ENCODE measurements around the genes CCL3L3, TBC1D3H, GGNBP2 and LHX1.

DNA sequence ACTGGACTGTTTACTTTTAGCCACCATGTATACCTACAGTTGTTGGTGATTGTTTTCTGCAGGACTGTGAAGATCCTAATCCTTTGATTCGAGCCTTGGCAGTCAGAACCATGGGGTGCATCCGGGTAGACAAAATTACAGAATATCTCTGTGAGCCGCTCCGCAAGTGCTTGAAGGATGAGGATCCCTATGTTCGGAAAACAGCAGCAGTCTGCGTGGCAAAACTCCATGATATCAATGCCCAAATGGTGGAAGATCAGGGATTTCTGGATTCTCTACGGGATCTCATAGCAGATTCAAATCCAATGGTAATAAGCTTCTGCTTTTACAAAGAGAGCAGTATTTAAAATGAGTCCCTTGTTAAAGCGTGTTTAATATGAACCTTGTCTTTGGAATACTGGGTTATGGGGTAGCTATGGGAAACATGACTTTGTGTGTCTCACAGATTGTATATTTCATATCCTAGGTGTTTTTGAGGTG lies 21.0 kb downstream of the AP2B1 start:
- PRO-cap: no peak

DNA sequence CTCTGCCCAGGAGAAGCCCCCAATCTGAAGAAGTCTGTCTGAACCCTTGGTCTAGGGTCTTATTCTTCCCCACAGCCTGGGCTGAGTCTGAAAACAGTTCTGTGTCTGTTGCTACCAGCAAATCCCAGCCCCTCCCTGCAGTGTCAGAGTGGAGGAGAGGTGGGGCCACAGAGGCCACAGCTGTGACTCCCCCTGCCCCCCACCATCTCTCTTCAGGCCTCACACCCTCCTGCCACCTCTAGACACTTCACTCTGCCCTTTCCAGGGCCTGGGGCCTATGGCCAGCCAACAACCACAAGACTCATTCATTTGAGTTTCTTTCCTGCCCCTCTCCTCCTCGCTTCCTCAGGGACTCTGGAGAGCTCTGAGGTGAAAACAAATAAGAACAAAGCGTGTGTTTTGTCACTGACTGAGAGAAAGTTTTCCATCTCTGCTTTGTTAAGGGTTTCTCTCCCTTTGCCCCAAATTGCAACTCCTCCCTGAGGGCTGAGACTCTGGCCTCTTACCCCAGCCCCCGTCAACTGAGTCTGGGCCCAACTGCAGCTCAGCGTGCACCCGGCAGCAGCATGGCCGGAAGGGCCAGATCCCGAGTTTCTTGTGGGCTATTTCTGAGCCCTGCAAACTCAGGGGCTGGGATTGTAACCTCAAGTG lies 13.1 kb downstream of the C17orf50 start:
- PRO-cap: bidirectional peak, plus-strand start at position 250 of the sequence, minus-strand start at position 61 of the sequence; bidirectional peak, plus-strand start at position 530 of the sequence, minus-strand start at position 356 of the sequence

DNA sequence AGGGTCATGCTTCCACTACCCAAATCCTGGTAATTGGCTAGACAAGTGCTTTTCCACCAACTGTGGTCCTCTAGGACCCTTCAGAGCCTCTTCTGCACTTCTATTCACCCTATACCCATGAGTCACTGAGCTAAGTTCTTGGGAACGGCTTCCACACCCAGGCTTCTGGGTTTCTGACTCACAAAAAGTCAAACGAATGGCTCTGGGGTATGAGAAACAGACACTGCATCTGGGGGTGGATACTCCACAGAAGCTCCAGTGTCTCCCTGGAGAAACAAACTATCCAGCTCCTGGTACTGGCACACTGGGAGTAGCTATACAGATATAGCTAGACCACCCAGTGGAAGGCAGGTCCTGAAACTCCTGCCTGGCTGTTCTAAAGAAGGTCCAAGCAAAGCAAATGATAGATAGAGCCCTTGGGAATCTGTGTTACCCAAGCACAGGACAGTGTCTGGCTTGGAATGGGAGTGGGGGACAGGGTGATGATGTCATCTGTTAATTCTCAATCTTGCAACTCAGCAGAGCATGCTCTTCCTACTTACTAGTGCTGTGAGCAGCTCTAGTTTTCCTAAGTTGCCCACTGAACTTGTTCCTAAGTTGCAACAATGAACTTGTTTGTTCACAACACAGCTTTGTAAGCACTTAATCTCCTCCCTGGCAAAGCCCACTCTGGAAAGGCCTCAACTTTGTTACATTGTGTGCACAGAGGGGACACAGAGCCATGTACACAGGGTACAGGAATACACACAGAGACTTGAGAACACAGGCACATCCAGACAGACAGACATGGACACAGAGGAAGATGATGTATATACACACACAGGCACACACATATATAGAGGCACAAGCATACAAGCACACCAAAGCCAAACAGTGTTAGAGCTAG lies 6.8 kb downstream of the MMP28 start:
- PRO-cap: no peak

DNA sequence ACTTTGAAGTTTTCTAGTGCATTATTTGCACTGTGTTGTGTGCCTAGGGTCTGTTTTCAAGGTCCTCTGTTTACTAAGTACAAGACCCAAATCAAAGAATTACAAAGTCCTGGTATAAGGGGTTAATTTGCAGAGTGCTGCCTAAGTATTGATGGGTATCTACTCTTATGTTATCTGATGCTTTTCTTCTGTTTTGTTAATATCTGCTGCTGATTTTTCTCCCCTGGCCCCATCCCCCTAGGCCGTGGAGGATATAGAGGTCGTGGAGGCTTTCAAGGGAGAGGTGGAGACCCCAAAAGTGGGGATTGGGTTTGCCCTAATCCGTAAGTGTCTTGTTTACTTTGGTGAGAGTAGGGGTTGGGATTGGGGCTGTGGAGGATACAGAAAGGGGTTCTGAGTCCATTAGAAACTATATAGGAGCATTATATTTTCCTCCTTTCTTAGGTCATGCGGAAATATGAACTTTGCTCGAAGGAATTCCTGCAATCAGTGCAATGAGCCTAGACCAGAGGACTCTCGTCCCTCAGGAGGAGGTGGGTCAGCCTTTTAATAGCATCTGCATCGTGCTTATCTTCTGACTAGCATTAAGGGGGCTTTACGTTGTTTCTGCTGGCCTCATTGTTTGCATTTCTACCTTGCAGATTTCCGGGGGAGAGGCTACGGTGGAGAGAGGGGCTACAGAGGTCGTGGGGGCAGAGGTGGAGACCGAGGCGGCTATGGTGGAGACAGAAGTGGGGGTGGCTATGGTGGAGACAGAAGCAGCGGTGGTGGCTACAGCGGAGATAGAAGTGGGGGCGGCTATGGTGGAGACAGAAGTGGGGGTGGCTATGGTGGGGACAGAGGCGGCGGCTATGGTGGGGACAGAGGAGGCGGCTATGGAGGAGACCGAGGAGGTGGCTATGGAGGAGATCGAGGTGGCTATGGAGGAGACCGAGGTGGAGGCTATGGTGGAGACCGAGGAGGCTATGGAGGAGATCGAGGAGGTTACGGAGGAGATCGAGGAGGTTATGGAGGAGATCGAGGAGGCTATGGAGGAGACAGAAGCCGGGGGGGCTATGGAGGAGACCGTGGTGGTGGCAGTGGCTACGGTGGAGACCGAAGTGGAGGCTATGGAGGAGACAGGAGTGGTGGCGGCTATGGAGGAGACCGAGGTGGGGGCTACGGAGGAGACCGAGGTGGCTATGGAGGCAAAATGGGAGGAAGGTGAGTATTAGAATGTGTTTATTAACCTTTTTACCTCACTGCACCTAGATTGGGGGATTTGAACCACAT lies 24.4 kb downstream of the HEATR9 start:
- PRO-cap: no peak

- PRO-cap: no peak
Observed at GRCh38 chr17:36066296-36067191, 2.5 kb downstream of the CCL18 start.

GRCh38 chr17:36072324-36073012 lies 8.4 kb downstream of the CCL18 start:
- PRO-cap: no peak

DNA sequence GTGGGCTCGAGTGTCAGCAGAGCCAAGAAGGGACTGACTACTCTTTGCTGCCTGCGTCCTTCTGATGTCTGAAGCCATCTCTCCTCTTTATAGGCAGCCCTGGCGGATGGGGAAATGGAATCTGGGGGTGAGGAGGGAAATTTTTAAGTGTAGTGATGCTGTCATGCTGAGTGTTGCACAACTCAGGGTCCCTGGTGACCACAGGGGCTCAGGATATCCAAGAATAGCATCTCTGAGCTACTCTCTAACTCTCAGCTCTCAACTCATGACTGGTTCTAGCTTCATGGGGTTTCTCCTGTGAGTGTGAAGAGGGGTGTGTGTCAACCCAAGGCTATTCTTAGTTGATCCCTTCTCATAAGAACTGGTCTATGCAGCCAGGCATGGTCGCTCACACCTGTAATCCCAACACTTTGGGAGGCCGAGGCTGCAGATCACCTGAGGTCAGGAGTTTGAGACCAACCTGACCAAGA lies at the start of gene CCL3L3:
TSS of gene CCL3L3 (minus strand) at position 63 of the 470 bp plus-strand sequence.
- PRO-cap: no peak

GRCh38 chr17:36202475-36202927 lies 5.9 kb upstream of the CCL3L3 start:
- PRO-cap: no peak

GRCh38 chr17:36388292-36388634 lies at the start of gene TBC1D3H:
Gene TBC1D3H, minus strand, starts transcription at chr17:36388435.
- PRO-cap: no peak

DNA sequence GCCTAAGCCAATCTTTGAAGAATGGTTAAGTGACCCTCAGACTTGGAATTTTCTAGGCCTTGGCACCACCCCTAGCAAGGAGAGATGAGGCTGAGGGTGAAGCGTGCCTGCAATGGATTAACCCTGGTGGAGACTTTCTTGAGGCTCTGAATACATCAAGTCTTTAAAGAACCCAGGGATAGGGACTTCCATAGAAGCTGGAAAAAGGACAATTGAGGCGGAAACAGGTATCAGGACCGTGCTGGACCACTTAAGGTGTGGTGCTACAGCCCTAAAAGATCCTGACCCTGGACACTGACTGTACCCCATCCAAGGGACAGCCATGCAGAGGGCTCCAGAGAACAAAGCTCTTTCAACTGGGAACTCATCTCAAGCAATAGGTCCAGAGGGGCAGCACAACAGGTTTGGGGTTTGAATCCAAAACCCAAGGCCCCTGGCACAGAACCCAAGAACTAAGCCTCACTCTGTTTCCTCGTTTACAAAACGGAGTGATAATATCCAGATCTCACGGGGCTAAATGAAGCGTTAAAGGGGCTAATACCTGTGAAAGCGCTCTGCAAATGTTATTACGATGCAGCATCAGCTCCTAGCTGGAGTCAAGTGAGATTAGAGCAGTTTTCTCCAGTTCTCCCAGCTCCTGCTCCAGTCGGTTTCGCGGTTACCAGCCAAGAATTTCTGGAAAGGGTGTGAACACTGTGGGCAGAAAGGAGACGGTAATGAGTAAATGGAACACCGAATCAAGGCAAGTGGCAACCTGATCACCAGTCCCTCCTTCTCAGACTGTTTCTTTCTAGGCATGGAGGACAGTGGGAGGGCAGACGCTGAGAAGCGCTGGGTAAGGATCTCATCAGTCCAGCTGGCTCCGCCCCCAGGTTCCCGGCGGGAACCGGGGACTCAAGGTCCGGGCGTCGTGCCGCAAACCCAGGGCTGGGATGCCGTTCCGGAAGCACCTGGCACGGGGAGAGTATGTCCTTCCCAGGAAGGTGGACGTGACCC lies 958 bp downstream of the MYO19 start:
- PRO-cap: bidirectional peak, plus-strand start at position 871 of the sequence, minus-strand start at position 808 of the sequence

DNA sequence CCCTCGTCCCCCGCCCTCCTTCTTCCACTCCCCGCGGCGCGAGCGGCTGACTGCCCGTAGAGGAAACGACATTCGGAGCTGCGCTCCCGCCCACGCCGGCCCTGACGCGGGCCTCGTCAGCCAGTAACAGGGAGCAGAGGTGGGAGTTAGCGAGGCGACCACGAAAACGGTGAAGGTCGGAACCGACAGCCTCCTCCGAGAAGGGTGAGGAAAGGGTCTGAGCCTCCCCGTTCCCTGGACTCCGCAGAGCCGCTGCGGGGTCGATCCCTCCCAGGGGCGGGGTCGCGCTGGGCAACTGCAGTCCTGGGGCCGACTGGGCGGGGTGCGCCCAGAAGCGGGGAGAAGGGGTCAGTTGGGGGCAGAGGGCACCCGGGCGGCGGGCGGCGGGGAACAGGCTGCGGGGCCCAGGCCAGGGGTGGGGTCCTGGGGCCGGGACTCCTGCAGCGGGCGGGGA lies at the start of gene GGNBP2:
TSS of gene GGNBP2 (plus strand) at position 26 of the 454 bp plus-strand sequence.
- PRO-cap: bidirectional peak, plus-strand start at position 106 of the sequence, minus-strand start outside the sequence

DNA sequence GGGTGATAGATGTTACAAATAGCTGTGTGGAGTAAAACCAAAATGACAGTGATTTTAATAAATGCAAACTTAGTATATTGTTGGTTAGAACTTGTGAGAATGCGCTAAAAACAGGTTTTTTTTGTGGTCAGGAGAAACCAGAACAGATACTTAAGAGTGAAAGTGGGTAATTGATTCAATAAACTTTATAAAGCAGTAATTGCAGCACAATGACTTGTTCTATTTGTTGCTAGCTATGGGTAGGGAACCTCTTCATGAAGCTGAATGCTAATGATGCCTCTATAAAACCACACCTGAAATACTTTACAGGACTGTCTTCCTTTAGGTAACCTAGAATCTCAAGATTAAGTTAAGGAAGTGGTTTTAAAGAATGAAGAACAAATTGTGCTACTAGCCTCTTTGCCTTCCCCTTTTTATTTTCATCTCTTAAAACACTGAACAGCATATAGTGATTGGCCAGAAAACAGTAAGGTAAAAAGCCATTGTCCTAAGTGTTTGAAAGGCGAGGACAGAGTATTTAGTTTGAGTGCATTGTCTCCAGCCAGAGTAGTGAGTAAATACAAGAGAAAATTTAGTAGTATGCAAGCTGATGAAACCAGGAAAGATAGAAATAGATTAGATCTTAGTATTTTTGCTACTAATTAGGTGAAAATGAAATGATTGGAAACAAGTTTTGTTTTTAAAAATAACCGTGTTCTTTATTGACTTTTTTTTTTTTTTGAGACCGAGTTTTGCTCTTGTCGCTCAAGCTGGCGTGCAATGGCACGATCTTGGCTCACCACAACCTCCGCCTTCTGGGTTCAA lies 6.0 kb downstream of the GGNBP2 start:
- PRO-cap: no peak

DNA sequence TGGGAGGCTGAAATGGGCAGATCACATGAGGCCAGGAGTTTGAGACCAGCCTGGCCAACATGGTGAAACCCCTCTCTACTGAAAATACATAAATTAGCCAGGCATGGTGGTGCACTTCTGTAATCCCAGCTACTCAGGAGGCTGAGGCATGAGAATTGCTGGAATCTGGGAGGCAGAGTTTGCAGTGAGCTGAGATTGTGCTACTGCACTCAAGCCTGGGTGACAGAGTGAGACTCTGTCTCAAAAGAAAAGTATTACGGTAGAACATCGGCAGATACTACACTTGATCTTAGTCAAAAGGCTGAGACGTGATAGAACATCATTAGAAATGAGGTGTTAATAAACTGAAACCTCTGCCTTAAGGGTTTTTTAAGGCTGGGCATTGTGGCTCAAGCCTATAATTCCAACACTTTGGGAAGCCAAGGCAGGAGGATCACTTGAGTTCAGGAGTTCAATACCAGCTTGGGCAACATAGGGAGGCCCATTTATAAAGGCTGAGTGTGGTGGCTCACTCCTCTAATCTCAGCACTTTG lies 20.8 kb upstream of the DHRS11 start:
- PRO-cap: no peak

- PRO-cap: no peak
Observed at GRCh38 chr17:36593527-36594421, 2.1 kb downstream of the DHRS11 start.

DNA sequence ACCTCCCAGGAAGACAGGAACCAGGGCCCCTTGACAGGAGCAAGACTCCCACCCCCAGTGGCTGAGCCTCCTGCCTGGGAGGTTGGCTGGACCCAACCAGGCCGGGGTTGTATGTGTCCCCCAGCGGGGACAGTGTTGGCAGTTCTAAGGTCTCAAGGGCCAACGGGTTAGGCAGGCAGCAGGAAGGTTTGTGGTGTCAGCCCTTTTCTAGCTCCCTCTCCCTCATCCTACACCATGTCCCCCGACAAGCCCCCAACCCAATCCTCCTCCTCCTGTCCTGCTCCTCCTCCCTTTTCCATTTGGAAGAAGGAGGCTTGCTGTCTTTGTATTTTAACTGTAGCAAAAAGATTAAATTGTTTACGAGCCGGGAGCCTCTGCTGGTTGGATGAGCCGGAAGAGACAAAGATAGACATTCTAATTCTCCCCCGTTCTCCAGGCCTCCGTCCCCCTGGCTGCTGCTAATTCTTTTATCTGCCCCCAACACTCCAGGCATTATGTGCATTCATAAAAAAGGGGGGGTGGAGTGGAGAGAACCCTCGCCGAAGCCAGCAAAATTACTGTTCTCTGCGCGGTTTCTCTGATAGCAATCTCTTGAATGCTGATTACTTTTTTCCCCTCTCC lies 126.4 kb downstream of the MRM1 start:
- PRO-cap: unidirectional peak, plus-strand start at position 141 of the sequence

- PRO-cap: no peak
Observed at GRCh38 chr17:36937022-36937382, 273 bp upstream of the LHX1 start.

- PRO-cap: no peak
Observed at GRCh38 chr17:36937465-36937960, at the start of gene LHX1. Gene LHX1, plus strand, starts transcription at chr17:36937475.

- PRO-cap: bidirectional peak, plus-strand start at chr17:37358827, minus-strand start at chr17:37358872; bidirectional peak, plus-strand start at chr17:37359385, minus-strand start at chr17:37359096; bidirectional peak, plus-strand start at chr17:37359574, minus-strand start at chr17:37359485
Observed at GRCh38 chr17:37358786-37359819, 16.7 kb upstream of the C17orf78 start.

GRCh38 chr17:37500917-37501275 lies 11.2 kb downstream of the DUSP14 start:
- PRO-cap: no peak

DNA sequence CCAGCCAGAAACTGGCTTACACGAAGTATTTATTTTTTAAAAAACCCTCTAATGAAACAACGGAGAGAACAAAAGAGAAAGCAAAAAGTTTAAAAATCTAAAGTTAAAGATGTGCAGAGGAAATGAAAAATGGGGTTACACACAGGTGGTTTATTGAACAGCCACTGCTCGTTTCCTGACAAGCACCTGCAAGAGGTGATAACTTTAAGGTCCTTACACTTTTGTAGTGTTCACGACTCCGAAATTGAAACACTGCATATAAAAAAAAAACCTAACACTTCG lies 1.2 kb downstream of the SYNRG start:
- PRO-cap: no peak